IMR-90 (cell line): ENCODE measurements around a stretch of chr5.

DNA sequence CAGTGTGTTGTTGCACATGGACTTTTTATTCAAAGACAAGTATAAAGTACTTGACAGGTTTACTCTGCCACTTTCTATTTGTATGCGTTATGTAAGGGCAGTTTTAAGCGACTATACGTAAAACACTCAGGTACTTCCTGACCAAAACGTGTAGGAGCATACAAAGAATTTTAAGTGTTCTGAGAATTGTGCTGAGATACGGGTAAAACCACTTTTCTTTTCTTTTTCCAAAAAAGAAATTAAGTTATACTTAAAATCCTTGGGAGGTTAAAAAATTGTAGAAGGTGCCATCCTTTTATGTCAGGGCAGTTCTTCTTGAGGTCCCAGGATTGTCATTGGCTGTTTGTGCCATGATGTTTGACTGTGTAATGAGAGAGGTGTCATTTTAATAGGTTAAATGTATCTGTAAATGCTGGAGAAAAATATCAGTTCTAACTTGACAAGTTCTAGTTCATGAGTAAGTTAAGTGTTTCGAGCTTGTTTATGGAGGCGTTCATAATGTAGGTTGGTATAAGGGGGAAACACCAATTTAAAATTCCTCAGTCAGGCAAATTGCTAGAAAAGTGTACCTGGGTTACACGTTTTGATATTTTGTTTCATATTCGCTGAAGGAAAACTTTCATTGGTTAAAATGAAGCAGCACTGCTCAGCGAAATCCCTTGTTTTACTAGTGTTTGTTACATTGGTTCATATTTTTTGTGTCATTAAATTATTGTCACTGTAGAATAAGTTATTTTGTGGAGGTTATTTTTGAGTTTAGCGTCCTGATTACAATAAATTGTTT is 1.5 kb downstream of the NIPBL start:
- RRBS, result no CpG with 5 or more reads among the region's 11 CpGs
CAGE:
- cytosol, long polyA plus RNA, result no peak
- long polyA plus RNA, result no peak
- nucleus, long polyA plus RNA, result no peak

- RRBS, result no CpG with 5 or more reads among the region's 1 CpG
CAGE:
- cytosol, long polyA plus RNA, result no peak
- long polyA plus RNA, result no peak
- nucleus, long polyA plus RNA, result no peak
These were observed 95.2 kb downstream of the NIPBL start for GRCh38 chr5:36971635-36972279.

- RRBS, result no CpG with 5 or more reads among the region's 14 CpGs
CAGE:
- cytosol, long polyA plus RNA, result no peak
- long polyA plus RNA, result no peak
- nucleus, long polyA plus RNA, result no peak
These were observed 144.6 kb downstream of the WDR70 start for GRCh38 chr5:37523630-37524213.

DNA sequence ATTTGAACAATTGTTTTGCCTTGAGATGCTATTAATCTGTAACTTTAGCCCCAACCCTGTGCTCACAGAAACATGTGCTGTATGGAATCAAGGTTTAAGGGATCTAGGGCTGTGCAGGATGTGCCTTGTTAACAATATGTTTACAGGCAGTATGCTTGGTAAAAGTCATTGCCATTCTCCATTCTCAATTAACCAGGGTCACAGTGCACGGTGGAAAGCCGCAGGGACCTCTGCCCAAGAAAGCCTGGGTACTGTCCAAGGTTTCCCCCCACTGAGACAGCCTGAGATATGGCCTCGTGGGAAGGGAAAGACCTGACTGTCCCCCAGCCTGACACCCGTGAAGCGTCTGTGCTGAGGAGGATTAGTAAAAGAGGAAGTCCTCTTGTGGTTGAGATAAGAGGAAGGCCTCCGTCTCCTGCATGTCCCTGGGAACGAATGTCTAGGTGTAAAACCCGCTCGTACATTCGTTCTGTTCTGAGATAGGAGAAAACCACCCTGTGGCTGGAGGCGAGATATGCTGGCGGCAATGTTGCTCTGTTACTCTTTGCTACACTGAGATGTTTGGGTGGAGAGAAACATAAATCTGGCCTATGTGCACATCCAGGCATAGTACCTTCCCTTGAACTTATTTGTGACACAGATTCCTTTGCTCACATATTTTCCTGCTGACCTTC is 167.7 kb downstream of the GDNF start:
- RRBS, result no CpG with 5 or more reads among the region's 12 CpGs
CAGE:
- cytosol, long polyA plus RNA, result no peak
- long polyA plus RNA, result no peak
- nucleus, long polyA plus RNA, result no peak

- RRBS, result 15% methylated on average over 7 of the region's 25 CpGs
CAGE:
- cytosol, long polyA plus RNA, result no peak
- long polyA plus RNA, result no peak
- nucleus, long polyA plus RNA, result no peak
These were observed 907 bp downstream of the GDNF start for GRCh38 chr5:37838881-37839386.

DNA sequence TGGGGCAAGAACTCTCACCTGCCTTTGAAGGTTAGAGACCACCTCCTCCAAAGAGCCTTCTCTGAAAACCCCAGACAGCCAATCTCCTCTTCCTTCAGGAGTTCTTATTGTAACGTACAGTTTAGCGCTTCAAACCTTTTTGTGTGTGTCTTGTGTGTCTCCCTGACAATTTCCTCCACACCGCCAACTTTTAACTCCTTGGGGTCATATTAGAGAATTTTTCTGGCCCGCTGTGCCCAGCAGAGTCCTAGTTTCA is 90.1 kb upstream of the EGFLAM start:
- RRBS, result no CpG with 5 or more reads among the region's 4 CpGs
CAGE:
- cytosol, long polyA plus RNA, result no peak
- long polyA plus RNA, result no peak
- nucleus, long polyA plus RNA, result no peak

- RRBS, result no CpG with 5 or more reads among the region's 6 CpGs
CAGE:
- cytosol, long polyA plus RNA, result no peak
- long polyA plus RNA, result no peak
- nucleus, long polyA plus RNA, result no peak
These were observed 13.8 kb downstream of the LIFR start for GRCh38 chr5:38542462-38543193.

GRCh38 chr5:38552718-38553544 is 3.5 kb downstream of the LIFR start:
- RRBS, result no CpG with 5 or more reads among the region's 6 CpGs
CAGE:
- cytosol, long polyA plus RNA, result no peak
- long polyA plus RNA, result no peak
- nucleus, long polyA plus RNA, result no peak

DNA sequence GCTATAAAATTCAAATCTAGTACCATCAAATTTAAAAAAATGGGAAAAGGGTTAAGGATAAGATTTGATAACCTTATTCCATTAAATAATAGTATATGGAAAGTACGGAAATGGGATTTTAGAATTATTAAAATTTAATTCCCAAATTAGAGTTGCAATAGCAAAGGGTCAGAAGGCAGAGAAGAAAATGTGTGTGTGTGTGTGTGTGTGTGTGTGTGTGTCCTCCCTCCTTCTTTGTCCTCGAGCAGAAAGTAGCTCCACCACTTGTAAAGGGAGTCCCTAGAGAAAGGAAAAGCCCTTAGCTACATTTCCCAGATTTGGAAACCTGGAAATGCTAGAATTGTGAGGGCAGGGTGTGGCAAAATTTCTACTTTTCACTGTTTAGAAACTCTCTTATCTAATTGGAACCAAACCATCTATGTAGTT is 33.1 kb upstream of the LIFR start:
- RRBS, result no CpG with 5 or more reads among the region's 2 CpGs
CAGE:
- cytosol, long polyA plus RNA, result no peak
- long polyA plus RNA, result no peak
- nucleus, long polyA plus RNA, result no peak

DNA sequence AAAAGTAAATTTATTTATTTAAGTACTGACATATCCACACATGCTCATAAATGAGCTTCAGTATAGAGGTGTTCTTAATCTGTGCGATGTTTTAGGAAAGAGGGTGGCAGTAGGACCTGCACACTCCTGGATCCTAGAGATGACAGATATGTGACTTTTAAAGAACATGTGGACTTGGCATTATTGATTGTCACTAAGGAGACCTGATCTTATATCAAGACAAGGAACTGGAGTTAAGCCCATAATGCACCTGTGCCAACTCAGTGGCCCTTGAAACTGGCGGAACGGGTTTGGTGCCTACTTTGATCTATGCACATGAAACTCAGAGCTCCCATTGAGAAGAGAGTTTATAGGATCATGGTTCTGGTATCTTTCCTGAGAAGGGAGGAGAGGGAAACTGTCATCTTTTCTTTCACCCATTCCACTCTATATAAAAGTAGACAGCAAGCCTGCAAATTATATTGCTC is 57.7 kb upstream of the LIFR start:
- RRBS, result no CpG with 5 or more reads among the region's 3 CpGs
CAGE:
- cytosol, long polyA plus RNA, result no peak
- long polyA plus RNA, result no peak
- nucleus, long polyA plus RNA, result no peak

GRCh38 chr5:38816165-38816711 is 29.6 kb upstream of the OSMR start:
- RRBS, result no CpG with 5 or more reads among the region's 2 CpGs
CAGE:
- cytosol, long polyA plus RNA, result no peak
- long polyA plus RNA, result no peak
- nucleus, long polyA plus RNA, result no peak

GRCh38 chr5:39031444-39031885 is 42.7 kb downstream of the RICTOR start:
- RRBS, result no CpG with 5 or more reads among the region's 2 CpGs
CAGE:
- cytosol, long polyA plus RNA, result no peak
- long polyA plus RNA, result no peak
- nucleus, long polyA plus RNA, result no peak

- RRBS, result no CpG with 5 or more reads among the region's 10 CpGs
CAGE:
- cytosol, long polyA plus RNA, result no peak
- long polyA plus RNA, result no peak
- nucleus, long polyA plus RNA, result no peak
These were observed 26.7 kb upstream of the RICTOR start for GRCh38 chr5:39100762-39101403.

DNA sequence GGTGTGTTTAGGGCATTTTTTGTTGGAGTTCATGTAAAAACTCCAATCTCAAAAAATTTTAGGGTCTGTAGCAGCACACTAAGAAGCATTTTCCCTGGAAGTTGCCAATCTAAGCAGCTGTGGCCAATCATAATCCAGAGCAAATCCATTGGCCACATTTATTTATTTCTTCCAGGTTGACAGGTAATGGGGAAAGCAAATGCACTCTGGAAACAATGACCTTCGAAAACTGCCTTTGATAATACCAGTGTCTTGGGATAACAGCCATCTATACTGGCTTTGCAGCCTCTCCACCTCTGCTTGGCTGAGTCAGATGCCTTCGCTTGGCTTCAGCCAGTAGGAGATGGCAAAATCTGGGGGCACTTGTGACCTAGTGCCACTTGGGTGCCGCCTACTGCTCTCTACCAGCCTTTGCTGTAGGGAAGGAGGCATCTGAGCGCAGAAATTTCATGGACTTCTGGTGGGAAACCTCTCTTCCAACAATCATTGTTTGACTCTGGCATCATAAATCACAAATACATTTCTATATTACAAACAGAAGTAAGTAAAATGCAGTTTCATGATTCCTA is 21.9 kb downstream of the FYB1 start:
- RRBS, result no CpG with 5 or more reads among the region's 4 CpGs
CAGE:
- cytosol, long polyA plus RNA, result no peak
- long polyA plus RNA, result no peak
- nucleus, long polyA plus RNA, result no peak

- RRBS, result no CpG with 5 or more reads among the region's 5 CpGs
CAGE:
- cytosol, long polyA plus RNA, result no peak
- long polyA plus RNA, result no peak
- nucleus, long polyA plus RNA, result no peak
These were observed 21.3 kb downstream of the FYB1 start for GRCh38 chr5:39197976-39198520.

GRCh38 chr5:39215153-39215761 is 4.1 kb downstream of the FYB1 start:
- RRBS, result no CpG with 5 or more reads among the region's 3 CpGs
CAGE:
- cytosol, long polyA plus RNA, result no peak
- long polyA plus RNA, result no peak
- nucleus, long polyA plus RNA, result no peak

DNA sequence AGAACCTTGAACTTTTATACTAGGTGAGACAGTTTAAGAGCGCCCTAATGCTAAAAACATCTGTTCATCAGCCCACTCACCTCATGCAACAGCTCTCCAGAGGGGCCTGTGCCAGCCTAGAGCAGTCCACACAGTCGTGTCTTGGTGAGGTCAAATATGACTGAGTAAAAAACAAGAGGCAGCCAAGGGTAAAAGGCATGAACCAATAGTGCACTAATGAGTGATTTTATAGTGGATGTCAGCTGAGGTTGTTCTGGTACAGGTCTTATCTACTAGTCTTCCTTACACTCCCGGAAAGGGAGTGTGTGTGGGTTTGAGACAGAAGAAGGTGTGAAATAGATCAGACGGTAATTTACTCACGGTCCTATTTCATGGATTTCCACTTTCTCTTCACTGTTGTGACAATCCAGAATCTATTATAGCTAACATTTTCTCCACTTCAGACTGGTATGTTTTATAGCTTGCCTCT is 6.9 kb upstream of the C9 start:
- RRBS, result no CpG with 5 or more reads among the region's 5 CpGs
CAGE:
- cytosol, long polyA plus RNA, result no peak
- long polyA plus RNA, result no peak
- nucleus, long polyA plus RNA, result no peak

- RRBS, result no CpG with 5 or more reads among the region's 1 CpG
CAGE:
- cytosol, long polyA plus RNA, result no peak
- long polyA plus RNA, result no peak
- nucleus, long polyA plus RNA, result no peak
These were observed 13.8 kb downstream of the DAB2 start for GRCh38 chr5:39410963-39411436.

DNA sequence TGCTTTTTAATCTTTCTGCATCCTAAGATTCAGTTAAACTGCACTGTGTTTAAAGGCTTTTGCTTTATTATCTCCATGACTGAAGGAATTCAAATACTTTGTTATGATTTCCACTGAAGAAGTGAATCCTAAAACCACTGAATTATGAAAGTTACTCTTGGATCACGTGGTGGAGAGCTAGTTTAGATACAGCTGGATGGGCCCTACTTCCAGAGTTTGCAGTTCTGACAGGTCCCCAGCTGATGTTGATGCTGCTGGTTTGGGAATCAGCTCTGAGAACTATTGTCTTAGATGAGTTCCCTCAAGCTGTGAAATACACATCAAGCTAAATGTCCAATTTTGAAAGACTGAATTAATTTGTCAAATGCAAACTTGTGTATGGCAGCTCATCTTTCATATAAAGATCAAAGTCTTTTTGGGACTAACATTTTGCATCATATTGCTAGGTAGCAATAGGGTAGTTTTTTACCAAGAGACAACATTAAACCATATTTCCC is 4.9 kb downstream of the DAB2 start:
- RRBS, result no CpG with 5 or more reads among the region's 1 CpG
CAGE:
- cytosol, long polyA plus RNA, result no peak
- long polyA plus RNA, result no peak
- nucleus, long polyA plus RNA, result no peak

GRCh38 chr5:39427367-39427880 is 2.6 kb upstream of the DAB2 start:
- RRBS, result no CpG with 5 or more reads among the region's 2 CpGs
CAGE:
- cytosol, long polyA plus RNA, result no peak
- long polyA plus RNA, result no peak
- nucleus, long polyA plus RNA, result no peak